Uterus (tissue), 7 donors: ENCODE measurements around a stretch of chr18.

DNA sequence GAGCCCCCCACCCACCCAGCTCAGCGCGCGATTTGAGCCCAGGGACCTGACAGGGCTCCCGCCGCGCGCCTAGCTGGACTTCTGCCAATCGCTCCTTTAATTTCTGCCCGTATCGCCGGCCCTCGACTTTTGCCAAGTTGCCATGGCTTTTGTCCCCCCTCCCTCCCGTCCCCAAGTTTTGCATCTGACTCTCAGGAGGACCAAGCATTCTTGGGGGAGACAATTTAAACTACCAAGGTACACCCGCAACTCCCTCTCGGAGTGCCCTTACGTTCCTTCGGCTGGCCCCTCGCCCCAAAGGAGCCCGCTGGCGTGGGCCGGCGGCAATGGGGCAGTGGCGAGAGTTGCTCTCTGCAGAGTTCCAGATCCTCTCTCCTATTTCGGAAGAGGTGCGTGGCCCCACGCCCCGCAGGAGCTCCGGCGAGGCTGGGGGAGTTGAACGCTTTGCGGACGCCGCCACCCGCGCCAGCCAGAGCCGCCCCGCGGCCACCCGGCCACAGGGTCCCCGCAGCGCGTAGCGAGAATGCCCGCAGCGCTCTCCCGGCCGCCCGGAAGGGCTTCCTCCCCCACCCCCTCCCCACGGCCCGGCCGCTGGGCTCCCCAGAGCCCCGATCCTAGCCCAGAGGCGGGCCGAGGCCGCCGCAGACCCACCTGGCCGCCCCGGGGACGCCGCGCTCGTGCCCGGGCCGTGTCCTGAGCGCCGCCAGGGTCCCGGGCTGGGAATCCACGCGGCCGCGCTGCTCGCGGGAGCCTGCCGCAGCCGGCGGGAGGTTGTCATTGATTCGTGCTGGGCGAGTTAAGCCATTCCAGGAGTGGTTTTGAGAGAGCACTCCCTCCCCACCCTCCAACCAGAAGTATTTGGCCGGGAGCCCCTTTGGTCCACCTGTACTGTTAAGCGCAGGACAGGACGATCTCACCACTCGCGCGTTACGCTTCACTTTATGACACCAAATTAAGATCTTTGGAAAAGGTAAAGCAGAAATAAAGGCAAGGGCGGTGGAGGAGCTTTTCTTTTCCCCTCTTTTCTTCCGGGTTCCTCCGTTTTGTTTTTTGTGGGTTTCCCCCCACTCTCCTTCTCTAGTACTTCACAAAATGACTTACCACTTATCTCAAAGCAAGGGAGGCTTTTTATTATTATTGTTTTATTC is 206.3 kb upstream of the SMAD2 start:
- PRO-cap, 4 experiments: no peak in any of the 4 experiments
- RAMPAGE, long total RNA, 2 experiments: no peak in any of the 2 experiments
- RRBS: 2% methylated on average over 47 of the region's 88 CpGs

DNA sequence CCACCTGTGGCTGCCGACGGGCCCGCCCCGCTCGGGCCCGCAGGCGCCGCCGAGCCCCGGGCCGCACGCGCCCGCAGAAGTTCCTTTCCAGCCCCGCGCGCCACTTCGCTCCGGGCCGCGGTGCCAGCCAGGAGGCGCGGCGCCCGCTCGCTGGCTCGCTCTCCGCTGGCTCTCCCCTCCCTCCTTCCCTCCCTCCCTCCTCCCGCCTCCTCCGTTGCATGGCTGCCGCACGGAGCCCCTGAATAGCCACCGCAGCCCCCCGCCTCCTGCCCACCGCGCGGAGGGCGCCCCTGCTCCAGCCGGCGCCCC is 490 bp downstream of the ZBTB7C start:
- PRO-cap, 4 experiments: no peak in any of the 4 experiments
- RAMPAGE, long total RNA, 2 experiments: no peak in any of the 2 experiments
- RRBS: 1% methylated on average over 10 of the region's 40 CpGs

GRCh38 chr18:48546078-48546883 is 7.5 kb downstream of the CTIF start:
- PRO-cap, 4 experiments: no peak in any of the 4 experiments
- RAMPAGE, long total RNA, 2 experiments: no peak in any of the 2 experiments
- RRBS: no CpG with 5 or more reads among the region's 11 CpGs

GRCh38 chr18:48613354-48614218 is 74.8 kb downstream of the CTIF start:
- PRO-cap, 4 experiments: peak in 3 of 4 experiments; most common plus-strand start chr18:48613677 (in 2)
- RAMPAGE, long total RNA, 2 experiments: no peak in any of the 2 experiments
- RRBS: 17% methylated on average over 1 of the region's 17 CpGs

DNA sequence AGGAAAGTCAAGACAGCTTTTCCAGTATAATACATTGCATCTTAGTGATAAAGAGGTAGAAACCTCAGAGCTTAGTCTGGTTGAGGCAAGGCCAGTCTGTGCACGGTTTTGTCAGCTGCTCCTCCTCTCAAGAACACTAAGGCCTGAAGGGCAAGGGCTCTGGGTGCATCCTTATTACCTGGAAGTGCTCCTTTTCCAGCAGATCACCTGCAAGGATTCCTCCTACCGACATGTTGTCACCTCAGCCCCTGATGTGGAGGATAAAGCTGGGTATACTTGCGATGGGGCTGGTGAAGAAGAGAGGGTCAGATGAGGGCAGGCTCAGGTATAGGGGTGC is 149.2 kb downstream of the CTIF start:
- PRO-cap, 4 experiments: no peak in any of the 4 experiments
- RAMPAGE, long total RNA, 2 experiments: no peak in any of the 2 experiments
- RRBS: no CpG with 5 or more reads among the region's 3 CpGs

- PRO-cap, 4 experiments: no peak in any of the 4 experiments
- RAMPAGE, long total RNA, 2 experiments: no peak in any of the 2 experiments
- RRBS: no CpG with 5 or more reads among the region's 3 CpGs
Measured at GRCh38 chr18:48724453-48724785, 185.6 kb downstream of the CTIF start.

DNA sequence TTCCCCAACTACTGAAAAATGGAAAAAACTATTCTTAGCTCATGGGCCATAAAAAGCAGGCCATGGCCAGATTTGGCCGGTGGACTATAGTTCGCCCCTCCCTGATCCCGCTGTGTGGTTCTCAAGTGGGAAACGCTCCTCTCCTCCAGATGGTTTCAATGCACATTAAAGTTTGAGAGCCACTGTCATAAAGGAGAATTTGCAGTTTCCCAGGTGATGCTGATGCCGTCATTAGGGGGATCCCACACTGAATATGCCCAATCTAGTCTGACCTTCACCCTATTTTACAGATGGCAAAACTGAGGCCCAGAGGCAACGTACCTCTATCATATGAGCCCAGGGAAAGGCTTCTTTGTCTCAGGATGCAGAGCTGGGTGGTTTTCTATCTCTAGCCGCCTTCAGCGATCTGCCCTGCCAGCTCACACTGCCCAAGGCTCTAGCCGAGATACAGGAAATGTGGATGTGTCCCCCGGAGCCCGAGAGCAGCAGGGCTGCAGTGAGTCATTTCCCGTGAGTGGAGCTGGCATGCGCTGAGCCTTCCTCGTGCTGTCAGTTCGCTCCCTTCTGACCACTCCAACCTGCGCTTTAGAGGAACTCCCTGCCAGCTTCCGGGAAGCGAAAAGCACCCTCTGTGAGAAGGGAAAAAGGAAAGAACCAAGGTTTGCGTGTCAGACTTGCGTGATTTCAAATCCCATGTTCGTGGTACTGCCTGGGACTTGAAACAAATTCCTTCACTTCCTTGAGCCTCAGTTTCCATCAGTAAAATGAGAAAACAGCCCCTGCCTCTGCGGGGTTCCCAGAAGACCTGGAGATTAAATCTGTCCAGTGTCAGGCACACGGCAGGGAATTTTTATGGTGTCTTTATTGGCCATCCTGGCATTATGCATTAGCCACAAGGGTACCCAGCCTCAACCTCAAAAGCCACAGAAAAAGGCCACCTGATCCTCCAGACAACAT is 116.1 kb downstream of the SMAD7 start:
- PRO-cap, 4 experiments: peak in 1 of 4 experiments; most common minus-strand start position 455 of the sequence (in 1)
- RAMPAGE, long total RNA, 2 experiments: no peak in any of the 2 experiments
- RRBS: no CpG with 5 or more reads among the region's 23 CpGs

DNA sequence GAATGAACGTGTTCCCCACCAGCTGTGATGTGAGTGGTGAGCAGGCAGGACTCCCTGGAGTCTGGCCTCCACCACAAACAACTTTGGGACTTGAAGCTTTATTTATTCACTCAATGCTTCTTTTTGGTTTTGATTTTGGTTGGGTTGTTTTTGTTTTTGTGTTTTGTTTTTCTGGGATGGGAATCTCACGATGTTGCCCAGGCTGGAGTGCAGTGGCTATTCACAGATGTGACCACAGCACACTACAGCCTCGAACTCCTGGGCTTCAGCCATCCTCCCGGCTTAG is 71.0 kb downstream of the SMAD7 start:
- PRO-cap, 4 experiments: peak in 1 of 4 experiments; most common plus-strand start position 166 of the sequence (in 1)
- RAMPAGE, long total RNA, 2 experiments: no peak in any of the 2 experiments
- RRBS: no CpG with 5 or more reads among the region's 4 CpGs

DNA sequence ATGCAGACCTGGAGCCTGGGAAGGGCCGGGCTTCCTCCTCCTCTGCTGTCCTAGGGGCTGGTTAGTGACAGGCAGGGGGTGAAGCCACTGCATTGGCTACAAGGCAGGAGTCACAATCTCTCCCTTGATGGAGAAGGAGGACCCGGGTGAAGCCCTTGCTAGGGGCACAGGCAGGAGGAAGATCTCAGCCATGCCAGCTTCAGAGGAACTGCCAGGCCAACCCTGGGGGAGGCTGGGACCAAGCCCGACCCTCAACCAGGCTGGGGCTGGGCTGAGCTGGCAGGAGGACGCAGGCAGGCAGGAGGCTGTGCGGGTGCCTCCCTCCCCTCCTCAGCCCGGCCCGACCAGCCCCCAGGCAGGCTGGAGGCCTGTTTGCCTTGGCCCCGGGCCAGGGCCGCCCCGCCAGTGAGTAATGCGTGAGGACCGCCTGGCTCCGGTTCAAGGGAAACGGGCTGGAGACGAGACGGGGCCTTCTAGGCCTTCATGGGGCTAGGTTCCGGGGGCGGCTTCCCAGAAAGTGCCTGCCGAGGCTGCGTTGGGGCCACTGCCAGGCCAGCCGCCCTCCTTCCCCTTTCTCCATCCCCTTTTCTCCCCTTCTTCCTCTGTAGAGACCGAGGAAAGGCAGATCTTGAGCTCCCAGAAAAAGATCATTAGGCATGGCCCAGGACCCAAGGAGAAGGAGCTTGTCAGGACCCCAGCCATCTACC is 48.8 kb downstream of the SMAD7 start:
- PRO-cap, 4 experiments: peak in 4 of 4 experiments; most common plus-strand start position 441 of the sequence (in 4)
- RAMPAGE, long total RNA, 2 experiments: no peak in any of the 2 experiments
- RRBS: 5% methylated on average over 13 of the region's 22 CpGs

GRCh38 chr18:48951571-48951716 is 679 bp upstream of the SMAD7 start:
- PRO-cap, 4 experiments: no peak in any of the 4 experiments
- RAMPAGE, long total RNA, 2 experiments: no peak in any of the 2 experiments
- RRBS: under 1% methylated on average over 11 of the region's 17 CpGs

DNA sequence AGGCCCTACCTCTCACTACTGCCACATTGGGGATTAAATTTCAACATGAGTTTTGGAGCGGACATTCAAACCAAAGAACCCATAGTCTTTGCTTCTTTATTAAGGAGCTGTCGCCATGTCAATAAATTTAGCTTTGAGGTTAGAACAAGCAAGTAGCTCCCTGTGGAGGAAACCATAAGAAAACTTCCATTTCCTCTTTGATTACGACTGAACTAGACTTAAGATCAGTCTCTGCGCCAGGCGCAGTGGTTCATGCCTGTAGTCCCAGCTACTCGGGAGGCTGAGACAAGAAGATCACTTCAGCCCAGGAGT is 10.5 kb downstream of the C18orf32 start:
- PRO-cap, 4 experiments: peak in 1 of 4 experiments; most common plus-strand start position 227 of the sequence (in 1)
- RAMPAGE, long total RNA, 2 experiments: no peak in any of the 2 experiments
- RRBS: no CpG with 5 or more reads among the region's 6 CpGs

GRCh38 chr18:49582207-49583036 is 20.6 kb downstream of the LIPG start:
- PRO-cap, 4 experiments: no peak in any of the 4 experiments
- RAMPAGE, long total RNA, 2 experiments: no peak in any of the 2 experiments
- RRBS: no CpG with 5 or more reads among the region's 16 CpGs

- PRO-cap, 4 experiments: no peak in any of the 4 experiments
- RAMPAGE, long total RNA, 2 experiments: no peak in any of the 2 experiments
- RRBS: no CpG with 5 or more reads among the region's 15 CpGs
Measured at GRCh38 chr18:49590418-49591058, 28.7 kb downstream of the LIPG start.

DNA sequence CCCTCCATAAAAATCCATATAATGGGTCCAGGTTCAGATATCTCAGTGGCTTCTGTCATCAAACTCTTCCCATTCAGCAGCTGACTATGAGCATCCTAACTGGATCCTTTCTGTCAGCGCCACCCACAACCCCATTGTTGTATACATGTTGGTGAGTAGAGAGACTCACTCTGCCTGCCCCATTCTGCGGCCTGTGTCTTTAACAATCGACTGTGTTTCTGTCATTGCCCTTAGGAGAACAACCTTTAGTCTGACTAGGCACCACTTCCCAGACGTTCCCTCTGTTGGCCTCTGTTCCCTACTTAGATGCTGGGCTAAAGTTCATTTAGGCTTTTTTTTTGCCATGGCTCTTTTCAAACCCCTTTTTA is 20.4 kb upstream of the ACAA2 start:
- PRO-cap, 4 experiments: no peak in any of the 4 experiments
- RAMPAGE, long total RNA, 2 experiments: no peak in any of the 2 experiments
- RRBS: no CpG with 5 or more reads among the region's 4 CpGs

GRCh38 chr18:49837454-49837852 is 24.1 kb upstream of the ACAA2 start:
- PRO-cap, 4 experiments: no peak in any of the 4 experiments
- RAMPAGE, long total RNA, 2 experiments: no peak in any of the 2 experiments
- RRBS: no CpG with 5 or more reads among the region's 7 CpGs

DNA sequence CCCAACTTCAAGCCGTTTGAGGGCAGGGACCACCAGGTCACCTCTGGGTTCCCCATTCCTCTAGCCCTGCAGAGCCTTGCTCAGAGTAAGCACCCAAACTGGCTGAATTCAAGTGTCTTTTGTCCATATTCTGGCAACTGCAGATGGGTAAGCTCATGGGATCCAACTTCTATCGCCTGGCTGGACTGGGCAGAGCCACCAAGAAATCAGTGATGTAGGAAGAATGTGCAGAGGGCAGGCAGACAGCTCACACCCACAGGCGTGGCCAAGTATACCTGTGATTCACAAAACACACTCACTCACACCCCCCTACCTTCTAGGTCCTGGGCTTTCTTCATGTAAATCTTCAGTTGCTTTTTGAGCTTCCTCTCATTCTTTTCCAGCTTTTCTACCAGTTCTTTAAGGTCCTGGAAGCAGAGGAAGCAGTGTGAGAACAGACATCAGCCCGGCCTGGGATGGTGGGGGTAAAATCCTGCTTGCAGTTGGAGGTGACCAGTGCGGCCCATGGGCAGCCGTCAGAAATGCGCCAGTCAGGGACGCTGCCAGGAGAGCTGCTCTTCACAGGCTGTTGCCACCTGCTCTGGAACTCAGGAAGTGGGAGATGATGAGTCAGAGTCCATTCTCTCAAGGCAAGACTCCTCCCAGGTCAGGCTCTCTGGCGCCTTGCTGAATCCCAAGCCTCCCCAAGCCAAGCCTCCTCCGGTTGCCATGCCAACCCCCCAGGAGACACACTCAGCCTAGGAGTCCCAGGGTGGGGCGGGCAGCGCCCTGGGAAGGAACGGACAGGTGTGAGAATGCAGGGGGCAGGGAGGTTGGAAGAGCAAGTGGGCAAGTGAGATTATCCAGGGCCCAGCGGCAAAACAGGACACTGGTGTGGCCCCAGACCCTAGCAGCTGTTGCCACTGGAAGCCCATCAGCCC is 36.2 kb upstream of the ACAA2 start:
- PRO-cap, 4 experiments: peak in 1 of 4 experiments; most common plus-strand start position 778 of the sequence (in 1); most common minus-strand start position 522 of the sequence (in 1)
- RAMPAGE, long total RNA, 2 experiments: no peak in any of the 2 experiments
- RRBS: no CpG with 5 or more reads among the region's 14 CpGs

- PRO-cap, 4 experiments: no peak in any of the 4 experiments
- RAMPAGE, long total RNA, 2 experiments: no peak in any of the 2 experiments
- RRBS: no CpG with 5 or more reads among the region's 3 CpGs
Measured at GRCh38 chr18:49877655-49877998, 64.3 kb upstream of the ACAA2 start.

GRCh38 chr18:50127619-50128124 is 67.3 kb downstream of the MYO5B start:
- PRO-cap, 4 experiments: no peak in any of the 4 experiments
- RAMPAGE, long total RNA, 2 experiments: no peak in any of the 2 experiments
- RRBS: no CpG with 5 or more reads among the region's 3 CpGs

DNA sequence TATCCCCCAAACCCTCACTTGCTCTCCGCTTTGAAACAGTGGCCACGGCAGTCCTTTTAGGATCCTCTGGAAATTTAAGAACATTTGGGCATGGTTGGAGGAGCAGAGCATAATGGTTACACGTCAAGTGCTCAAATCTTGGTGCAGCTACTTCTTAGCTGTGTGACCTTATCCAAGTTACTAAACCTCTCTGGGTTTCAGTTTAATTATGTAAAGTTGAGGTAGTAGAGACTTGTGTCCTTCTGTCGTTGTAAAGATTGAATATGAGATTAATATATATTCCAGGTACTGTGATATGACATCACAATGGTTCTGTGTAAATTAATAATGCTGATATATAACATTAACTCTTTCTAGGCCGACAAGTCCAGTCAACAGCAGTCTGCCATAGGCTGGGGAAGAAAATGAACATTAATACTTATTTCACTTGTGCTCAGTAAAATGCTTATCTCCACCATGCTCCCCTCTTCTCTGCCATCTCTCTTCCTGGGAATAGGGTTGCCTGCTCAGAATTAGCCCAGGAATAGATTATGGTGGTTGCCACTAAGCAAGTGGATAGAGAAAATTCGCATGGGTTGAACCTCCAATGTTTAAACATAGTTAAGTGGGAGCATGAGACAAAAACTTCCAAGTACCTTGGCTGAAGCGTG is 62.7 kb downstream of the MYO5B start:
- PRO-cap, 4 experiments: no peak in any of the 4 experiments
- RAMPAGE, long total RNA, 2 experiments: no peak in any of the 2 experiments
- RRBS: no CpG with 5 or more reads among the region's 7 CpGs

DNA sequence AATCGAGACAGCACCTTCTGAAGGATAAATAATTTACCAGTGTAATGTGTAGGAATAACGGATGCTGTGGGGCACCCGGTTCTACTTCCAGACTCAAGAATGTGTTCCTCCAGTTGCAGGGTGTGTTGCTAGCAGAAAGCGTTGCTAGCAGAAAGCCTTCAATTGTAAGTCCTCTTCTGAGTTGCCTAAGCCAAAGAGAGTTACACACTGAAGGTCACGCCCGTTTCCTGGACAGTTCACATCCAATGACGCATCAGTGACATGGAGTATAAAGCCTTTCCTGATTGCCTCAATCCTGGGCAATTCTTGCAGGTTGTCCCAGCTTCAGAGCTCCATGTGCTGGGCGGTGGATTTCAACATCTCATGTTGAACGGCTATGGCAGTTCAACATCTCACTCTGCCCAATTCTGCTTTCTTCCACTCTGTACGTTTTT is 20.6 kb upstream of the CXXC1 start:
- PRO-cap, 4 experiments: no peak in any of the 4 experiments
- RAMPAGE, long total RNA, 2 experiments: no peak in any of the 2 experiments
- RRBS: no CpG with 5 or more reads among the region's 10 CpGs